Right lobe of liver (tissue), 4 donors: Measurements from ENCODE around the genes SYNGAP1 and RPS10.

DNA sequence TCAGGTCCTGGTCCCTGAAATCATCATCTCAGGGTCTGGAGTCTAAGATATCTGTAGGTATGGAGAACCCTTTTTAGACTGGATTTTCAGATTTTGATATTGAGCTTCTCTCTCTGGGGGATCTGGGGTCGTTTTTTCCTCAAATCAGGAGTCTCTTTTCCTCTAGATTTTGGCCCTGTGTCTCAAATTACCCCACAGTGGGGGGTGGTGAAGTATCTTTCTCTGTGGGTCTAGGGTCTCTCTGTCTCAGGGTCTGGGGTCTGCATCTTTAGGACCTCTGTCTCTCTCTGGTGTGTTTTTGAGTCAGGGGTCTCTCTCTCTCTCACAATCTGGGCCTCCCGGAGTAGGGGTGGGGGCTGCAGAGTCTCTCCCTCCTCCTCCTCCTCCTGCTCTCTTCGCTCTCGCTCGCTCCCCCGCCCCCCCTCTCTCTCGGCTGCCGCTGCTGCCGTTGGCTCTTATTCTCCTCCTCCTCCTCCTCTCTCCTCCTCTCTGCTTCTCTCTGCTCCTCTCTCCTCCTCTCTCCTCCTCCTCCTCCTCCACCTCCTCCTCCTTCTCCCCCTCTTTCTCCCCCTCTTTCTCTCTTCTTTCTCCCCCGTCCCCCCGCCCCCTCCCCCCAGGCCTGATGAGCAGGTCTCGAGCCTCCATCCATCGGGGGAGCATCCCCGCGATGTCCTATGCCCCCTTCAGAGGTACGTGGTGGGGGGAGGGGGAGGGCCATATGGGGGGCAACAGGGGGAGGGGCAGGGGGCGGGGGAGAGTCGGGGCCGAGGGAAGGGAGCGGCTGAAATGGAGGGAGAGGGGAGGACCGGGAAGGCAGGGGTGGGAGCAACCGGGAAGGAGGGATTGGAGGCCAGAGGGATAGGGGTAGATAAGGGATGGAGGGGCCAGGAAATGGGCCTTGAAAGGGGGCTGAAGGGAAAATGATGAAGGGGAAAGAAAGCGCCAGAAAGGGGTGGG, at the start of gene SYNGAP1:
TSS of gene SYNGAP1 (plus strand) at position 423 of the 957 bp plus-strand sequence.
- PRO-cap, 4 experiments = peak in 2 of 4 experiments; most common minus-strand start position 431 of the sequence (in 2)
- RAMPAGE, long total RNA, 2 experiments = no peak in any of the 2 experiments

GRCh38 chr6:33508914-33509456, 54.6 kb downstream of the ZBTB9 start:
- PRO-cap, 4 experiments = no peak in any of the 4 experiments
- RAMPAGE, long total RNA, 2 experiments = no peak in any of the 2 experiments

GRCh38 chr6:33633361-33634371, 12.5 kb downstream of the ITPR3 start:
- PRO-cap, 4 experiments = peak in 1 of 4 experiments; most common plus-strand start chr6:33633885 (in 1); most common minus-strand start chr6:33633612 (in 1)
- RAMPAGE, long total RNA, 2 experiments = no peak in any of the 2 experiments

- PRO-cap, 4 experiments = peak in 3 of 4 experiments; most common minus-strand start chr6:33634615 (in 3)
- RAMPAGE, long total RNA, 2 experiments = no peak in any of the 2 experiments
These were observed 13.4 kb downstream of the ITPR3 start for GRCh38 chr6:33634372-33635007.

- PRO-cap, 4 experiments = no peak in any of the 4 experiments
- RAMPAGE, long total RNA, 2 experiments = no peak in any of the 2 experiments
These were observed 17.5 kb downstream of the ITPR3 start for GRCh38 chr6:33638540-33639171.

- PRO-cap, 4 experiments = peak in 1 of 4 experiments; most common minus-strand start chr6:33717023 (in 1)
- RAMPAGE, long total RNA, 2 experiments = no peak in any of the 2 experiments
These were observed 5.6 kb upstream of the UQCC2 start for GRCh38 chr6:33716830-33717800.

DNA sequence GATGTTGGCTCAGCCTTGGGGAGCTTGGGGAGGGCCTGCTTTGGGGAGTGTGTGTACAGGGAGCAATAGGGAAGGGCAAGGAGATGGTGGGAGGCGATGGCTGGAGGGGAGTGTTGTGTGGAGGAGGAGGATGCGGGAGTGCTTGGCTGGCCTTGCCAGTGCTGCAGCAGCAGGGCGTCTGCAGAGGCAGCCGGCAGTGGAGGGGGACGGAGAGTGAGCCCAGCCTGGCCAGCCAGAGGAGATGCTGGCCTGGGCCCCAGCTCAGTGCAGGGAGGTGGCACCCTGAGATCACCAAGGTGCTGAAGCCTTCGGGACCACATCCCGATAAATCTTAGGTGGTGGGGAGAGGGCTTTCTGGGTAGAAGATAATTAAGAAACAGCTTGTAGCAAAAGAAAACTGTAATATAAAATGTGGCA, 3.8 kb downstream of the IP6K3 start:
- PRO-cap, 4 experiments = no peak in any of the 4 experiments
- RAMPAGE, long total RNA, 2 experiments = no peak in any of the 2 experiments

DNA sequence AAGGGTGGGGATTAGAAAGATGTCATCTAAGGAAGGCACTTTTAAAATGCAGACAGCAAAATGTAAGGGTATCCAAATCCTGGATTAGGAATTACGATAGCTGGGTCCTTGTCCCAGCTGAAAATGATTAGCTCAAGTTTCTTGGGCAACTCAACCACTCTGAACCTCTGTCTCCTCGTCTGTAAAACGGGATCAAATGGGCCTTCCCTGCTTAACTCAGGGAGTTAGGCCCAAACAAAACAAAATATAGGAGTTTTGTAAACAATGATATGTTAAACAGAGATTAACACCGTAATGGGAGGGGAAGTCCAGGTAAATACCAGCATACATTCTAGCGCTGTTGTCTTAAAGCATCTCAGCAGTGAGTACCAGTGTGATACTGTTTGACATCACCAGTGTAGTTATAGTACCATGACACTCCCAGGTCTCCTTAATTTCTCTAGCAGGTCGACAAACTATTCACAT, 2.0 kb downstream of the LEMD2 start:
- PRO-cap, 4 experiments = no peak in any of the 4 experiments
- RAMPAGE, long total RNA, 2 experiments = no peak in any of the 2 experiments

GRCh38 chr6:33927454-33927939, 123.7 kb upstream of the MLN start:
- PRO-cap, 4 experiments = no peak in any of the 4 experiments
- RAMPAGE, long total RNA, 2 experiments = no peak in any of the 2 experiments

GRCh38 chr6:33994860-33995443, 150.9 kb downstream of the GRM4 start:
- PRO-cap, 4 experiments = no peak in any of the 4 experiments
- RAMPAGE, long total RNA, 2 experiments = no peak in any of the 2 experiments

- PRO-cap, 4 experiments = no peak in any of the 4 experiments
- RAMPAGE, long total RNA, 2 experiments = no peak in any of the 2 experiments
These were observed 1.0 kb downstream of the GRM4 start for GRCh38 chr6:34144695-34145450.

DNA sequence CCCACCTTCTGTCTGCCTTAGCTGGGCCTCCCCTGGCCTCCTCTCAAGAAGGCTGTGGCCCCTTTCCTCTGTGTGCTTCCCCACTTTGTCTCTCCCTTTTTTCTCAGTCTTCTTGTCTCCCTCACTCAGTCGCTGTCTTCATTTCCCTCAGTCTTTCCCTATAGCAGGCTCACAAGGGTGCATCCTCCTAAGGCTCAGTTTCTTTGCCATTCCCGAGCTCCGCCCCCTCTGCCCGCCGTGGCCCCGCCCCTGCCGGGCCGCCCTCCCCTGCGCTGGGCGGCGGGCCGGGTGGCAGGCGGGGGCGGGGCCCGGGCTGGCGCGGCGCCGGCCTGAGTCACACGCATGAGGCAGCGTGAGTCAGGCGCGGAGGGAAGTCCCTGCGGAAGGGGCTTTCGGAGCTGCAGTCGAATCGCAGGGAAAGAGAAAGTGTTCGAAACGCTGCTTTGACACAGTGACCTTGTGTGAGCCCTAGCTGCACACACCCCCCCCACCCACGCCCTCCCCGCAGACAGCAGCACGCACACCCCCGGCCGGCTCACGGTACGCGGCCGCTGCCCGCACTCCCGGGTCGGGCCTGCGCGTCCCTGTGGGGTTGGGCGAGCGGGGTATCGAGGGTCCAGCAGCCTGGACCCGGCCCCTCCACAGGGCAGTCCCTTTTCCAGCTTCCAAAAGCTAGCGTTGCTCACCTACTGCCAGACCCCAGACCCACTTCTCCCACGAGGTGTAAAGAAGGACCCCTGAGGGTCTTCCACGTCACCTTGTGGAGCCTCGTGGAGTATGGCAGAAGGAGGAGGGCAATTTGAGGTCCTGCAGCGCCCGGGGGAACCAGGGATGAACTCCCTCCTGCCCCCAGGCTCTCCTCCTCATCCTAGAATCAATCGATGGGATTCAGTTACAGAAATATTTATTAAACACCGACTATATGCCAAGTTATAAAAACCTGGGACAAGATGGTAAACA, 12.6 kb upstream of the HMGA1 start:
- PRO-cap, 4 experiments = peak in 4 of 4 experiments; most common plus-strand start position 360 of the sequence (in 4); most common minus-strand start position 205 of the sequence (in 3)
- RAMPAGE, long total RNA, 2 experiments = no peak in any of the 2 experiments

DNA sequence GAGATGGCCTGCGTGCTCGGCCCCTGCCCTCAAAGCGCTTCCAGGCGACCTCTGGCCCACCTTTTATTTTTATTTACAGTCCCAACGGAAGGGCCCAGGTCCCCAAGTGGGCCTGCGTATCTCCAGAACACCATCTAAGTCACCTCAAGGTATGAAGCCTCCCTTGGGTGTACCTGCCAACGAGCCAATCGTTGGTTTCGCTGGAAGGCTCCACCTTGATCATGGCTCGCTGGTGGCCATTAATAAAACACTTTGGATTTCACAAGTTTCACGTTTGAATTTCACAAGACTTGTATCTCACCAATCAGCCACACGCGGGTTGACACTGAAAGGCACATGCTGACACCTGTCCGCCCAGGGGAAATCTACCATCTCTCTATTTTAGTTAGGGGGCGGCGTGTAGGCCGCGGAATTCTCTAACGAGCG, 635 bp upstream of the HMGA1 start:
- PRO-cap, 4 experiments = peak in 4 of 4 experiments; most common plus-strand start position 311 of the sequence (in 2); most common minus-strand start position 136 of the sequence (in 2)
- RAMPAGE, long total RNA, 2 experiments = no peak in any of the 2 experiments

DNA sequence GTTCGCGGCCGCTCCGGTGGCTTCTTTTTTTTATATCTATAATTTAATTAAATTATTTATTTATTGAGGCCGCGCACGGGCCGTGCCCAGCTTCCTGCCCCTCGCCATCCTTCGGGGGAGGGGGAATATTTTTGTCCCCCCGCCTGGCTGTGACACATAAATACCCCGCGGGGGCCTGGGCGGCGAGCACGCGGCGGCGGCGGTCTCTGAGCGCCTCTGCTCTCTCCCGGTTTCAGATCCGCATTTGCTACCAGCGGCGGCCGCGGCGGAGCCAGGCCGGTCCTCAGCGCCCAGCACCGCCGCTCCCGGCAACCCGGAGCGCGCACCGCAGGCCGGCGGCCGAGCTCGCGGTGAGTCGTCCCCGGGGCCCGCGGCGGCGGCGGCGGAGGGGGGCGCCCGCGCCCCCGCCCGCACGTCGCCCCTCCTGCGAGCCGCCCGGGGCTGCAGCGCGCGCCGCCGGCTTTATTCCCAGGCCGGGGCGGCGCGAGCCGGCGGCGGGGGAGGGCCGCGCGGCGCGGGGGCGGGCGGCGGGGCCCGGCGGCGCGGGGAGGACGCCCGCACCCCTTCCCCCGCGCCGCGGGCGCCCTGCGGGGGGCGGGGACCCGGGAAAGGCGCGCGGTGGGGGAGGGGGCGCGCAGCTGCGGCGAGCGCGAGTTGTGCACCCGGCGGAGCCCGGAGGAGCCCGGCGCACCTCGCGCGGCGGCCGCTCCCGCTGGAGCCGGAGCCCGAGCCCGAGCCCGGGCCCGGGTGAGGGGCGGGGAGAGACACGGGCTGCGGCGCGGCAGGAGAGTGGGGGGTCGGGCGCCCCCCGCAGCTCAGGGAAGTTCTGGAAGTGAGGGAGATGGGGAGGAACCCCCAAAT, 525 bp downstream of the HMGA1 start:
- PRO-cap, 4 experiments = peak in 4 of 4 experiments; most common plus-strand start position 185 of the sequence (in 4); most common minus-strand start position 218 of the sequence (in 2)
- RAMPAGE, long total RNA, 2 experiments = no peak in any of the 2 experiments

DNA sequence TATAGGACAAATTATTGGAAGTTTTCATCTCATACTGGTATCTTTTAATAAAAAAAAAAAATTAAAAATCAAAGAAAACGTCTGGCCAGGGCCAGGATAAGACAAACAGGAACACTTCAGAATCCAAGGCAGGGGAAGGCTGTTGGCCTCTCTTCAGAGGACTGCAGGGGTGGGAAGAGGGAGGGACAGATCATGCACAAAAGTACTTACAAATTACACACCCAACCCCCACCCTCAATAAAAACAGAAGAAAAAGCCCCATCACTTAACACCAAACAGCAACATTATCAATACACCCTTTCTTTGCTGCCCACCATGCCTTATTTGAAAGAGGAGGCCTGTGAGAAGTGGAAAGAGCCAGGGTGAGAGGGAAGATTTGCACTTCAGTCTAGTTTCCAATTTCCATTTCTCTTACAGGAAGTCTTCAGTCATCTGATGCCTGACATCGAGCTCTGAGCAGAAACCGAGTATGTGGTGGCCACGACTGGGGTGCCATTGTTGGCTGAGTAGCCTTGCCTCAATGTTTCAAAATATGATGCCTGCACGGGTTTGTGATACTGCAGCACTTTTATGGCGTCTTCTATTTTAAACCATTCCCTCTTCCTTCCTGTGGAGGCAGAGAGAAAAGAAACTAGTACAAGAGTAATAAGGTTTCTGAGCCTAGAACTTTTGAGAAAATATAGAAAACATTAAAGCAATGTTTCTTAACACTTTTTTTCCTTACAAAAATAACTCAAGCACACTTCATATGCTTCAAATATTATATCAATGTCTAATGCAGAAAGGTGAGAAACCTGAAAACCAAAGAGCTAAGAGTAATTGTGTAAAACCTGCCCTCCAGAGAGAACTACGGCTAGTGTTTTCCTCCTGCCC, 39.8 kb upstream of the SMIM29 start:
- PRO-cap, 4 experiments = no peak in any of the 4 experiments
- RAMPAGE, long total RNA, 2 experiments = no peak in any of the 2 experiments

DNA sequence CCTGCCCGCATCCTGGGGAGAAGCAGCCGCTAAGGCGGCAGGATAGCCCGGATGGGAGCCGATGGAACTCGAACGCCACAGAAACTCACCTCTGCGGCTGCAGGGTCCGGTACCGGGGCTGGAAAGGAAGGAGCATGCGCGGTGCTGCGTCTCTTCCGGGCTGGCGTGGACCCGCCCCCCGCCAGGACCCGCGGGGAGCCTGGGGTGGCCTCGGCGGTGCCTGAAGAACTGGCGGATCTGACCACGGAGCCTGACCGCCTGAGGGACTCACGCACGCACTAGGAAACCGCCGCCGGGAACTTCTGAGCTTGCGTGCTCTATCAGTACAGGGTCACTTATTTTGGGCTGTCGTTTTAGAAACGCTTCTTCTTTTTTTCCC, at the start of gene RPS10:
TSS of gene RPS10 (minus strand) at position 127 of the 379 bp plus-strand sequence.
- PRO-cap, 4 experiments = peak in 4 of 4 experiments; most common plus-strand start position 270 of the sequence (in 4); most common minus-strand start position 125 of the sequence (in 3)
- RAMPAGE, long total RNA, 2 experiments = start-site peak on the minus strand in 2 of 2 experiments, centred at position 127 of the sequence, 2,444 to 3,363 reads per replicate

DNA sequence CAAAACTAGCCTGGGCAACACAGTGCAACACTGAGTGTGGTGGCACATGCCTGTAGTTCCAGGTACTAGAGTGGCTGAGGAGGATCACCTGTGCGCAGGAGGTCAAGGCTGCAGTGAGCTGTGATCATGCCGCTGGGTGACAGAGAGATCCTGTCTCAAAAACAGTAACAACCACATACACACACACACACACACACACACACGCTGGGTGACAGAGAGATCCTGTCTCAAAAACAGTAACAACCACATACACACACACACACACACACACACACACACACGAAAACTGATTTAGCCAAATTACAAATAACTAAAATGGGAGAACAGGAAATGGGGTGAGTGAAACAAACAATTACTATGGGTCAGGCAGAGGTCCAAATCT, 22.9 kb downstream of the ILRUN start:
- PRO-cap, 4 experiments = peak in 1 of 4 experiments; most common minus-strand start position 72 of the sequence (in 1)
- RAMPAGE, long total RNA, 2 experiments = no peak in any of the 2 experiments

DNA sequence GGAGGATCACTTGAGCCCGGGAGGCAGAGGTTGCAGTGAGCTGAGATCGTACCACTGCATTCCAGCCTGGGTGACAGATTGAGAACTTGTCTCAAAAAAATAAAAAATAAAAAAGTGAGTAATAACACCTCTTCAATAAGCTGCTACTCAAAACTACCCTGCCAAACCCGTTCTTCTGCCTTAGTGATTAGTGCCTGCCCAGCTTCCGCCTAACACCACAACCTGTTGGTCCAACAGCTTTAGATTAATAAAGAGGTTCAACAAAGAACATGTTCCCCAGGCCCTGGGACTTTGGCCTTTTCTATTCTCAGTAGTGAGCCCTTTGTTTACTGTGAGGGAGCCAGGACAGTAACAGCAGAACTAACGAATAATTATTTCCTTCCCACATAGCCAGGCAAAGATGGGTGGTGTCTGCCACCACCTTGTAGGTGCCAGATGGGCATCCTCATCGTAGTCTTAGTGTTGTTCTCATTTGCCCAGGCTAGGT, 11.5 kb upstream of the SNRPC start:
- PRO-cap, 4 experiments = peak in 1 of 4 experiments; most common minus-strand start position 246 of the sequence (in 1)
- RAMPAGE, long total RNA, 2 experiments = no peak in any of the 2 experiments

GRCh38 chr6:34777108-34777517, 14.8 kb upstream of the BLTP3A start:
- PRO-cap, 4 experiments = no peak in any of the 4 experiments
- RAMPAGE, long total RNA, 2 experiments = no peak in any of the 2 experiments

DNA sequence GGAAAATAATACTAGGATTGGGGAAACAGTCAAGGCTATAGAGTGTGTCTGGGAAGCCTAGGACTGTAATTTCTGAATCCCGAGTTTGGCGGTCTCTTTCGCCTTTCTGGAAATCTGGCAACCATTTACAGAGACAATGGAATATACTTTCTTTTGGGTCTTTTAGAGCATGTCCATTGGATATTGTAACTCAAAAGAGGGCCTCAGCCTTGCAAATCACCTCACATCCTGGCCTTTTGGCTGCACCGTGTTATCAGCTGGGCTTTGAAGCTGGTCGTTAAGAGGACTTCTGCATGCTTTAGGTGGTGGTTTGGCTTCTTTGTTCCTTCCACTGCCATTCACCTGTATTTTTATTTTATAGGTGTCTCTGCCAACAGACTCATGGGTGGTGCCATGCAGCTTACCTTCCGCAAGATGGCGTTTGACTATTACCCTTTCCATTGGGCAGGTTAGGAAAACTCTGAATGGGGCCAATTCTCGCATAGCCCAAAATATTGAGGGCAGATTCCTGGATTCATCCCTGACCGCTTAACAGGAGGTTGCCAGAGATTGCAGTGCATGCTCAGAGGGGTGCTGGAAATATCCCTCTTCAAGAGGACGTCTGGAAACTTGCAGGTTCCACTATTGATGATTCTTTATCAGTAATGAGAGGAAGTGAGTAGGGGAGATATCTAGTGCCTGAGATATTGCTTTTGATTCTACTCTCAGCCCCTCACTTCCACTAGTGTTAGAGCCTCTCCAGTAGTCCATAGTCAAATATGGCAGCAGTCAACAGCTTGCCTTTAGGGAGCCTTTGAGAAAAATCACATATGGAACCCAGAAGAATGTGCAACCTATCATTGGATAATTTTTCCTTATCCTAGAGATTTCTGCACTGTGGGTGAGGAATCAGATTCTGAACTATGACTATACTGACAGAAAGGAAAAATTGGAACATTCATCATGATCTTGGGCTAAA, 32.3 kb downstream of the TAF11 start:
- PRO-cap, 4 experiments = no peak in any of the 4 experiments
- RAMPAGE, long total RNA, 2 experiments = no peak in any of the 2 experiments